Stomach (tissue), 7 donors: ENCODE results near the genes SNCG and ATAD1.

DNA sequence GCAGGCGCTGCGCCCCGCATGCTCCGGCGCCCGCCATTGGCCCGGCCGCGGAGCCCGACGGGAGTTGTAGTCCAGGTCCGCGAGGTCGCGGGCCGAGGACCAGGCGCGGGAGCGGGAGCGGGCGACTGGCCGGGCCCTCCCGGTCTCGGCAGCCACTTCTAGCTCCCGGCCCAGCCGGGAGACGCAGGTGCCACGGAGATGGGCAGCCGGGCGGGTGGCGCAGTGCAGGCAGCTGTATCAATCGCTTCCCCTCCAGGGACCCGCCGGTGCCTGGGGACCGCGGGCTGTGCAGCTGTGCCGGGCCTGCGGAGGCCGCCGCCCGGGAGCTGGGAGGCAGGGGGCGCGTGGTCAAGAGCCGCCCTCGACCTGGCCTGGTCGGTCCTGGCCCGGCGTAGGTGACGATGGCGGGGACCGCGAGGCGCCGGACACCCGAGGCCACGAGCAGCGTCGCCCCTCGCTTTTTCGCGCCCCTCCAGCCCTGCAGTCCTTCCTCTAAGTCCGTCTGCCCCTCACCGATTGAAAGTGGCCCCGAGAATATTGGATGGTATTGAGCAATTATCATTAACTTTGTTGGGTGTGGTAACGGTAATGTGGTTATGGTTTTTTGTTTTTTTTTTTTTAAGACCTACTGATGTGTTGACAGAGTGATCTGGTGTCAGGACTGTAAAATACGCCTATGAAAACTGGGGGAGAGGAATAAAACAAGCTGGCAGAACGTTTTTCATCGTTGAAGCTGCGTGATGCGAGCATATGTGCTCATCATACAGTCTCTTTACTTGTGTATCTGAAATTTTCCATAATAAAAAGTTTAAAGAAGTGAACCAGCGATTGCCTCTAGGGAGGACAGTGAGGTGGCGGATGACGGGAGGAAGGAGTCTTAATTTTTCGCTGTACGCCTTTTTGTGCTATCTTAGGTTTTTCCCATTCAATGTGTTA, 542 bp upstream of the WAPL start:
- PRO-cap: bidirectional peak, plus-strand start at position 102 of the sequence, minus-strand start outside the sequence
- RAMPAGE, long total RNA, 5 experiments: no peak in any of the 5 experiments
- RRBS: under 1% methylated on average over 28 of the region's 75 CpGs

GRCh38 chr10:86644528-86644890, 9.8 kb upstream of the OPN4 start:
- PRO-cap: unidirectional peak, plus-strand start at chr10:86644728
- RAMPAGE, long total RNA, 5 experiments: no peak in any of the 5 experiments
- RRBS: no CpG with 5 or more reads among the region's 5 CpGs

DNA sequence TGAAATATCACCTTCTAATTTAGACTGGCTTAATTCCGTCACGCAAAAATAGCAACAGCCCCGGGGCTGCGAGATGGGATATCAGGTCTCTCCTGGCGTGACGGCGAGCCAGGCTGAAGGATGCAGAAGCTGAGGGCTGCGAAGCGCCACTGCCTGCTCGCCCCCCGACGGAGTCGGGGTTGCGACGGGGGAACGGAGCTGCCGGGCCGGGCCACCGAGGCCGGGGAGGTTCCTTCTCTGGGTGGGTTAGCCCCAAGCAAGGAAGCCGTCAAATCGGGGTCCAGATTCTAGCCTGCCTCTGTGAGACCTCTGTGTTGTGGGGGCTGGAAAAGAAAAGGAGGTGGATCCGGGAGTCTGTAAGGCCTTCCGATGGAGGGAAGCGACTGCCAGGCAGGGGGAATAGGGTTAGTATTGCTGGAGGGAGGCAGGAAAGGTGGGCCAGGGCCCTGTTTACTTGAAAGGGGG, 43.7 kb downstream of the LDB3 start:
- PRO-cap: bidirectional peak, plus-strand start at position 164 of the sequence, minus-strand start at position 122 of the sequence
- RAMPAGE, long total RNA, 5 experiments: no peak in any of the 5 experiments
- RRBS: 0% methylated on average over 2 of the region's 25 CpGs

GRCh38 chr10:86735251-86736102, 20.9 kb upstream of the BMPR1A start:
- PRO-cap: no peak
- RAMPAGE, long total RNA, 5 experiments: no peak in any of the 5 experiments
- RRBS: no CpG with 5 or more reads among the region's 8 CpGs

DNA sequence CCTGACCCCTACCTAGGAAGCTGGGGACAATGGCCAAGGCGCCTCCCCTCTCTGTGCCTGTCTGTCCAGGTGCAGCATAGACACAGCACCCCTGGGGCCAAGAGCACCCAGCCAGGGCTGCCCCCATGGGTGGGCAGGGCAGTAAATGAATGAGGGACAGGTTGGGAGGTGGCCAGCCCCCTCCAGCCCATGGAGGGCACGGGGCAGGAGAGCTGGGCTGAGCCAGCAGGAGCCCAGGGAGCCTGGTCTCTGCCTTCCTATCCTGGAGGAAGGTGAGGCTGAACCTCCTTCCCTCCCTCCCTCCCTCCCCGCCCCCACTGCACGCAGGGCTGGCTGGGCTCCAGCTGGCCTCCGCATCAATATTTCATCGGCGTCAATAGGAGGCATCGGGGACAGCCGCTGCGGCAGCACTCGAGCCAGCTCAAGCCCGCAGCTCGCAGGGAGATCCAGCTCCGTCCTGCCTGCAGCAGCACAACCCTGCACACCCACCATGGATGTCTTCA, at the start of gene SNCG:
Gene SNCG (plus strand): TSS at position 392 of the 503 bp plus-strand sequence.
- PRO-cap: unidirectional peak, plus-strand start at position 407 of the sequence
- RAMPAGE, long total RNA, 5 experiments: start-site peak on the plus strand in 4 of 5 experiments, centred at positions 399 to 417 of the sequence, 8 to 192 reads per replicate
- RRBS: no CpG with 5 or more reads among the region's 14 CpGs

GRCh38 chr10:86969712-86970076, 1.4 kb downstream of the ADIRF start:
- PRO-cap: bidirectional peak, plus-strand start at chr10:86970007, minus-strand start at chr10:86969918
- RAMPAGE, long total RNA, 5 experiments: no peak in any of the 5 experiments
- RRBS: no CpG with 5 or more reads among the region's 2 CpGs

DNA sequence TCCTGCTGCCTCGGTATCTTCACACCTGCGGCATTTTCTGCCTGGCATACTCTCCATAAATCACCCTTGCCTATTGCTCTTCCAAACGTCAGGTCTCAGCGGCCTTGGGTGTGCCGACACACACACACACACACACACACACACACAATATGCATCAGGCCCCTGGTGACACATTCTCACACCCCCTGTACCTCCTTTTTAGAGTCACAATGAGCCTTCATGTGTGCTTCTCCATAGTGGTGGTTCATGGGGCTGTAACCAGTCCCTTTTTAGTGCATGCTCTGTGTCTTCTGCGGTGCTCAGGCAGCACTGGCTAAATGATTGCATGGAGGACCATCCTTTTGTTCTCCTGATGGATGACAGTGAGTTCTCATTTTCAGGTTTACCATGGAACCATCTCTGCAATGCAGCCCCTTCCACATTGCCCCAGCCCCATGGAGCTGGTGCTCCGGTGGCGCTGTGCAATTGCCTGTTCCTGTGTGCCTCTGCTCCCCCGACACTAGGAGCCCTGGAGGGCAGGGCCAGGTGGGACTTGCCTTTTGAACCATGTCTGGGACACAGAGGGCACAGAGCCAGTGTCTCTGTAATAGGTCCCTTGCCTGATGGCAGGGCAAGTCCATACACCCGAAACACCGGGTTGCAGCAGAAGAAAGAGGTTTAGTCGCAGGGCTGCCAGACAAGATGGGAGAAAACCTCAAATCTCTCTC, 4.6 kb downstream of the ADIRF start:
- PRO-cap: no peak
- RAMPAGE, long total RNA, 5 experiments: no peak in any of the 5 experiments
- RRBS: no CpG with 5 or more reads among the region's 12 CpGs

- PRO-cap: no peak
- RAMPAGE, long total RNA, 5 experiments: start-site peak on the minus strand in 1 of 5 experiments, at chr10:87067048-87067346 at its widest, 14 reads per replicate
- RRBS: no CpG with 5 or more reads among the region's 3 CpGs
These were observed 27.7 kb downstream of the GLUD1 start for GRCh38 chr10:87066777-87067457.

DNA sequence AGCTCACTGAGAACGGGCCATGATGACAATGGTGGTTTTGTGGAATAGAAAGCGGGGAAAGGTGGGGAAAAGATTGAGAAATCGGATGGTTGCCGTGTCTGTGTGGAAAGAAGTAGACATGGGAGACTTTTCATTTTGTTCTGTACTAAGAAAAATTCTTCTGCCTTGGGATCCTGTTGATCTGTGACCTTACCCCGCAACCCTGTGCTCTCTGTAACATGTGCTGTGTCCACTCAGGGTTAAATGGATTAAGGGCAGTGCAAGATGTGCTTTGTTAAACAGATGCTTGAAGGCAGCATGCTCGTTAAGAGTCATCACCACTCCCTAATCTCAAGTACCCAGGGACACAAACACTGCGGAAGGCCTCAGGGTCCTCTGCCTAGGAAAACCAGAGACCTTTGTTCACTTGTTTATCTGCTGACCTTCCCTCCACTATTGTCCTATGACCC, 13.2 kb downstream of the GLUD1 start:
- PRO-cap: no peak
- RAMPAGE, long total RNA, 5 experiments: start-site peak on the minus strand in 1 of 5 experiments, centred at position 323 of the sequence, 5 reads per replicate
- RRBS: no CpG with 5 or more reads among the region's 7 CpGs

- PRO-cap: bidirectional peak, plus-strand start at chr10:87094088, minus-strand start at chr10:87094016
- RAMPAGE, long total RNA, 5 experiments: start-site peak on the minus strand in 2 of 5 experiments, at chr10:87094520-87094663 at its widest, 44 to 53 reads per replicate
- RRBS: 2% methylated on average over 30 of the region's 78 CpGs
These were observed 569 bp downstream of the GLUD1 start for GRCh38 chr10:87093812-87094736.

DNA sequence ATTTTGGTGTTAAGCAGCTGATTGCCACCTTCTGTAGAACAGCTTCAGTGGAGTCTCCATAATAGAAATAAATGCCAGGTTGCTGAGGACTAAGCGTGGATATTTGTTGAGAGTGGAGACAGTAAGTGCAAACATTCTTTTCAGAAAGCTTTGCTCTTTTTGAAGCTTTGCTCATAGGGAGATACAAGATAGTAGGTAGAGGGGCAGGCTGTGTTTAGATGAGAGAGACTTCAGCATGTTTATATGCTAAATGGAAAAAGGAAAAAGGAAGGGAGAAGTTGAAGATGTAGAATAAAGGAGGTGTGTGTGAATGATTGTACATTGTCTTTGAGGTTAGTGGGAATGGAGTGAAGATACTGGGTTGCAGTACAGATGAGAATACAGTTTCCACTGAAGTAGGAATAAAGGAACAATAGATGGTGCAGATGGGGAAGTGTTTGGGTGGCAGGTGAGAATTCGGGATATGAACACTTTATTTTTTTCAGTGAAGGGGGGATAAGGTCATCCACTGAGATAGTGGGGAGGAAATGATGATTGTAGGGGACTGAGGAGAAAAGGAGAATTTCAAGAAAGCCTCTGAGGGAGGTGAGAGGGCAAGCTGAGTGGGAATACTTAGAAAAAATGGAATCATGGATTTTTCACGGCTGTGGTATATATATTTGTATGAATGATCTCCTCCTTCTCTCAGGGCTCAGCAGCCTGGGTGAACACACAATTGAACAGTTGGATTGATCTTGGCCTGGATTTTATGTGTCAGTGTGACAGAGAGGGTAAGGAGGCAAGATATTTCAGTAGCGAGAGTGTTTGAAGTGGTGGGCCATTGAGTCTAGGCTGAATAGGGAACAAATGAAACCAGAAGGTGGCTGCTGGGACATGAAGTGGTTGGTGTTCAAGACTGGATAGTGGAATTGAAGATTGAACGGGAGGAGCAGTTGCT, 21.4 kb downstream of the SHLD2 start:
- PRO-cap: no peak
- RAMPAGE, long total RNA, 5 experiments: start-site peak on the plus strand in 2 of 5 experiments, centred at positions 283 to 735 of the sequence, 5 to 7 reads per replicate
- RRBS: no CpG with 5 or more reads among the region's 5 CpGs

DNA sequence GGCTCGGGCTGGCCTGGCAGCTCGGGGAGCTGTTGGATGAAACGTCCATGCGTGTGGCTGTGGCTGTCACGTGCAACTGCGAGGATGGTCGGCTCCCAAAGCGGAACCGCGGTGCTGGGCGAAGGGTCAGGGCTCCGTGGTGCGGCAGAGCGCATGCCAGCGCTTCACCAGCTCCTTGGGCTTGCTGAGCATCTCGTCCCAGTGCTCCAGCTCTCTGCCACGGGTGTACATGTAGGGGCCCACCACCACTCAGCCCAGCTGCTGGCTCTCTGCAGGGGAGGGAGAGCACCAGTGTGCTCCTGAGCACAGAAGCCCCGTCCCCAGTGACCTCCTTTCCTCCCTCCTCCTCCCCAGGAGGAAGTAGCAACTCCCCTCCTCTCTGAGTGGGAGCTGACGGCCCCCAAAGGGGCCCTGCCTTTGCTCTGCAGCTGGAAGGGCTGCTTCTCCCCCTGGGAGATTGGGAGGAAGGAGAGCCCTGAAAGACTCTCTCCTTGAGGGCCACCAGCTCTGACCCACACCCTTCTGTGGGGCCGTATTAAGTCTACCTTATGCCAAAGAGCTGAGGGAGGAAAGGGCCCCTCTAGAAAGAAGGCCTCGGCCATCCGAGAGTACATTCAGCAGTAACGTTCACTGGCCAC, 11.1 kb upstream of the NUTM2A start:
- PRO-cap: no peak
- RAMPAGE, long total RNA, 5 experiments: start-site peak on the minus strand in 2 of 5 experiments, centred at positions 310 to 328 of the sequence, 5 to 8 reads per replicate
- RRBS: no CpG with 5 or more reads among the region's 23 CpGs

DNA sequence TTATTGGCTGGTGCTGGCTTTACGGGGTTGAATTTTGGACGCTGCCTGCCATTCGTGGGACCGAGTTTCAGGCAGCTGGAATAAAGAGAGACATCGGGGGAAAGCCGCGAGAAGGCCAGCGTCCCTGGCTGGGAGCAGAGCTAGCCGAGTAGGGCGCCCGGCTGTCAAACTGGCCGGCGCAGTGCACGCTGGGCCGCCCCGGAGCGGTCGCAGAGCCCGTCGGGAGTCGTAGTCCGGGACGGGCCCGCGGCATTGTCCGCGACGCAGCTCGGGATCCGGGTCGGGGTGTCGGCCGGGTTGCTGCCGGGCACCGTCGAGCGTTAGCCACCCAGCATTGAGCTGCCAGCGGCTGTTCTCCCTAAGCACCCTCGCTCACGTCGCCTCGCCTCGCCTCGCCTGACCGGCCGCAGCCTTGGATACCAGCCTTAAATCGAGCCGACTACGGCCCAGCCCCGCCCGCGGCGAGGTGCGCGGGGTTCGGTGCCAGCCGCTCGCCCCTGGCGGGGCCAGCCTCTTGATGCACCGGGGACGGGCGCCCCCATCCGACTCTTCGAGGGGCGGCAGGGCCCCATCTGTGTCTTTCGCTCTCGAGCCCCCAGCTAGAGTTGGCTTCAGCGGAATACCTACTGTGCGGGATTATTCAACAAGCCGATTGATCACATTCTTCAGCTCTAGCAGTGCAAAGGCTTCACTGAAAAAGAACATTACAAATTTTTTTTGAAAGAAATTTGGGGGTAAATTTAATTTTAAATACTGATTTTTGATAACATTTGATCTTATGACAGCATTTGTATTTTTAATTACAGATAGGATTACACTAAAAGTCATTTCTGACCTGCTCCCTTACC, 14.6 kb upstream of the NUTM2D start:
- PRO-cap: bidirectional peak, plus-strand start at position 231 of the sequence, minus-strand start outside the sequence
- RAMPAGE, long total RNA, 5 experiments: start-site peak on the plus strand in 4 of 5 experiments, centred at positions 236 to 282 of the sequence, 8 to 22 reads per replicate
- RRBS: 0% methylated on average over 3 of the region's 70 CpGs

GRCh38 chr10:87538255-87538695, 33.6 kb downstream of the MINPP1 start:
- PRO-cap: no peak
- RAMPAGE, long total RNA, 5 experiments: no peak in any of the 5 experiments
- RRBS: no CpG with 5 or more reads among the region's 4 CpGs

DNA sequence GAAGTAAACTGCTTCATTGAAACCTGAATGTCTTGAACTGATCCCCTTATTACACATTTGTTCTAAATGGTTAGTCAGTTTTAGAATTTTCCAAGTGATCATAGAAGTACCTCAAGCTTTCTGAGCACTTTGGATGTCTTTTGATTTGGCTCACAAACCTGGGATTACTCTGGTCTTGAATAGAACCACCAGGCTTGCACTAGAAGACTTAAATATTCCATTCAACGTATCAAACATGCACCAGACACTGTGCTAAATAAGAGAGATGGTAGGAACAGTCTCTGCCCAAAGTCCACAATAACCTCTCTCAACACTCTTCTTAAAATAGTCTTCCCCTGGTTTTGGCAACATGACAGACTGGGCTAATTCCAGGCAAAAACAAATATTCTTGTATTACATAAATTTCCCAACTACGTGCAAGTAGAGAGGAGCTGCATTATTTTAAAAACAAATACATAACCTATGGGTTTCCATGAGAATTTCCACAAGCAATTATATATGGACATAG, 64.9 kb upstream of the PAPSS2 start:
- PRO-cap: no peak
- RAMPAGE, long total RNA, 5 experiments: no peak in any of the 5 experiments
- RRBS: no CpG with 5 or more reads among the region's 2 CpGs

- PRO-cap: no peak
- RAMPAGE, long total RNA, 5 experiments: no peak in any of the 5 experiments
- RRBS: no CpG with 5 or more reads among the region's 8 CpGs
These were observed 61.1 kb upstream of the PAPSS2 start for GRCh38 chr10:87598561-87599043.

GRCh38 chr10:87668496-87668920, 8.8 kb downstream of the PAPSS2 start:
- PRO-cap: no peak
- RAMPAGE, long total RNA, 5 experiments: no peak in any of the 5 experiments
- RRBS: no CpG with 5 or more reads among the region's 5 CpGs

DNA sequence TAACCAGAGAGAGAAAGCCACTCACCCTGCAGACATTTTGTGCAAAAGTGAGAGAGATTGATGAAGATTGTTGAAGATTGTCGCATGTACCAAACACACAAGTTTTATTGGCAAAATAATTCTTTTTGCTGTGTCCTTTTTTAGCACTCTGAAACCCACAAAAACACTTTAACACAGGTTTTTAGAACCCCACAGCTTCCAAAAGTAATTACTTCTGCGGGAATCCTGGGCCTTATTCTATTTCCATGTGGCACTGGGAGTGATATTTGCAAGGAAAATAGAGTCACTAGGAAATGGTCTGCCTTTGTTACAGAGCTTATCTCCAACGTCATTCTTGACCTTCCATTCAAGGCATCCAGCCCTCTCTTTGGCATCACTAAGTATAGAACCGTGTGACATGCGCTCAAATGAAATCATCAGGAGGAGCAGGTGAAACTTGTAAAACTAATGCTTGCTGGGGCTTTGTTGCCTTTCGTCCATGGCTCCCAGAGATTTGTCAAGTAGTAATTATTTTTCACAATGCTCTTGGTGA, 73.3 kb downstream of the PAPSS2 start:
- PRO-cap: no peak
- RAMPAGE, long total RNA, 5 experiments: no peak in any of the 5 experiments
- RRBS: no CpG with 5 or more reads among the region's 6 CpGs

DNA sequence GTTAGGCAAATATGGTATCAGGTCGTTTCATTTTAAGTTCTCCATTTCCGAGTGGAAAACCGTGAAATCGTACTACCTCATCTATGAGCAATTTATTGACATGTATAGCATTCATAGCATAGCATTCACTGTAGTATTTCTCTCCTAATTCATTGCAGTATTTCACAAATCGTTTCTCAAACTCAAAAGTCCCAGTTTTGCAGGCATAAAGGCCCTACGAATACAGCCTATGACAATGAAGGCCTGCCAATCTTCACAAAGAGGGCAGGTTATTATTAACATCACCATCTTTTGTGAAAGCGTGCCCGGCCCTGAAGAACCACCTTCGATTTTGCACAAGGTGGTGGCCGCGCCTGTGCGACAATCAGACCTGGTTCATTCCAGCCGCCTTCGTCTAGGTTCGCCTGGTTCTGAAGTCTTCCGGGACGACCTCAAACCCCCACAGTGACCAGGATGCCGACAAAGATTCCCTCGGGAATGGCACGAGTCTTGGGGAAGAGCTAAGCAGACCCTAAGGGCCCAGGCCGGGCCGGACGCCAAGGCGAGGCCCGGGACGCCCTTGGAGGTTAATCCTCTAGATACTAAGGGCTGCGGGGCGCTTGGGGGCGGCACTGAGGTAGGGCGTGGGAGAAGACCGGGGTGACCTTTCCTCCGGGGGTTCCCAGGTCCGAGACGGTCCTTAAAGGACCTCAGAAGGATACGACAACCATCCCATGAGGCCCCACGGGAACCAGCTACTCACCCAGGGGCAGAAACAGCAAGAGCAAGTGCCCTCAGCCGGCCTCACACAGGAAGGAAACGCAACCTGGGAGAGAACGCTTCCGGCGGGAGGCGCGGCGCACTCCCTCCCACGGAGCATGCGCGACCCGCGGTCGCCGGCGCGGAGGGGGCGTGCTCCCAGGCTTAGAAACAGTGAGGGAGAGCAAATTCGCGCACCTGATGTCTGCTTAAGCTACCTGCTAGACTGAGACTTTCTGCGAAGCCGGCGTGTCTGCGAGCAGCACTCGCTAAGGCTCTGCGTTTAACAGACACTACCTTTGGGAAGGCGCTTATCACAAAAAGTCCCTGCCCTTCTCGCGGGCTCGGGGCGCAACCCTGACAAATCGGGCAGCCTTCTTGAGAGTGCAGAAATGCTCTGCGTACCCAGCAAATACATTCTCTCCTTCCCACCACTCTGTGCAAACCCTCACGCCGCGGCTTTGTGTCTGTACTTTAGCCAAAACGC, at the start of gene ATAD1:
Gene ATAD1 (minus strand): TSS at position 802 of the 1,225 bp plus-strand sequence.
- PRO-cap: bidirectional peak, plus-strand start at position 906 of the sequence, minus-strand start at position 789 of the sequence
- RAMPAGE, long total RNA, 5 experiments: start-site peak on the minus strand in 5 of 5 experiments, centred at positions 580 to 790 of the sequence, 9 to 415 reads per replicate
- RRBS: 2% methylated on average over 33 of the region's 73 CpGs

DNA sequence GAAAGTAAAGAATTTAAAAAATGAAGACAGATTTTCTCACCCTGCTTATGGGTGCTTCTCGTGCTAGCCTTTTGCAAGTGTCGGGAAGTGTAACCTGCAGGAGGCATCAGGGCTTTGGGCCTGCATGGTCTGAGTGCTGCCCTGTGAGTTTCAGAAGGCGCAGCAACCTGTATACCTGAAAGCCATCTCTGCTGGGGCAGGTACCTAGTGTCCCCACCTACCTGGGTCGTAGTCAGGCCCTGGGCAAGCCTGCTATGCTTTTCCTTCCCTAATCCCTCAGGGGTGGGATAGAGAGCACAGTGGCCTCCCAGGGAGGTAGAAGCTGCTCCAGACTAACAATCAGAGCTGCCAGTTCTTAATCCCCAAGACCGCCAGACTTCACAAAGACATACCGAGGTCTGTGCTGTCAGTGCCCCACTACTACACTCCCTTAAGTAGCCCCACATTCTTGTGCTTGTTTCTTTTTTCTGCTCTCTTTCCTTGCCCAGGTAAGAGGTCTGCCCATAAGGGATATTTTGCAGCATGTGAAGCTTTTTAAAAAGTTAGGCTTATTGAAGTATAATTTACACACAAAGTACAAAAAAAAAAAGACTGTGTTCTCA, 52.0 kb downstream of the PTEN start:
- PRO-cap: no peak
- RAMPAGE, long total RNA, 5 experiments: no peak in any of the 5 experiments
- RRBS: no CpG with 5 or more reads among the region's 6 CpGs